ENCODE data around the gene BCAP29.

- PRO-cap = bidirectional peak, plus-strand start at chr7:107580255, minus-strand start at chr7:107580170; bidirectional peak, plus-strand start at chr7:107580556, minus-strand start at chr7:107580506
- RAMPAGE, long total RNA, 2 experiments = start-site peak on the plus strand in 2 of 2 experiments, at chr7:107580242-107580277 at its widest, 531 to 1,660 reads per replicate
These were observed at the start of gene BCAP29 for GRCh38 chr7:107579935-107581008. Gene BCAP29 (plus strand): TSS chr7:107580246.

DNA sequence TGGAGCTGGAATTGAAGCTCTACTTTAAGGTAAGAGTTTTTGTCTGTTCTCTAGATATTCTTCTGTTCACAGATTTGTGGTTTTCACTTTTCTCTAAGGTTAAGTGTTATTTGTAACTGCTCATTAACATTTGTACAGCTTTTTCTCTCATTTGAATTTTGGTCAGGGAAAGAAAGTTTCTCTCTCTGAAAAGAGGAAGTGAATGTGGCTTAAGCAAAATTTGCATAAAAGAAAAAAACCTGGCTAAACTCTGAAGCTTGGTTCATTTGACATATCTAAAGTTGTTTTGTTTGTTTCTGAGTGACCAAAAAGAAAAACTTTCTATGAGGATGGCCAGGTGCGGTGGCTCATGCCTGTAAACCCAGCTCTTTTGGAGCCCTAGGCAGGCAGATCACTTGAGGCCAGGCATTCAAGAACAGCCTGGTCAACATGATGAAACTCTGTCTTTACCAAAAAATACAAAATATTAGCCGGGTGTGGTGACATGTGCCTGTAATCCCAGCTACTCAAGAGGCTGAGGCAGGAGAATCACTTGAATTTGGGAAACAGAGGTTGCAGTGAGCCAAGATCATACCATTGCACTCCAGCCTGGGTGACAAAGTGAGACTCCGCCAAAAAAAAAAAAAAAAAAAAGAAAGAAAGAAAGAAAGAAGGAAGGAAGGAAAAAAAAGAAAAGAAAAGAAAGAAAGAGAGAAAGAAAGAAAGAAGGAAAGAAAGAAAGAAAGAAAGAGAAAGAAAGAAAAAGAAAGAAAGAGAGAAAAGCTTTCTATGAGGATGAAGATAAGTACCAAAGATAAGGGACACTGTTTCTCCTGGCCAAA lies 21.8 kb upstream of the SLC26A4 start:
- PRO-cap = no peak
- RAMPAGE, long total RNA, 2 experiments = no peak in any of the 2 experiments

- PRO-cap = no peak
- RAMPAGE, long total RNA, 2 experiments = no peak in any of the 2 experiments
These were observed 19.6 kb downstream of the CBLL1 start for GRCh38 chr7:107763577-107763878.

DNA sequence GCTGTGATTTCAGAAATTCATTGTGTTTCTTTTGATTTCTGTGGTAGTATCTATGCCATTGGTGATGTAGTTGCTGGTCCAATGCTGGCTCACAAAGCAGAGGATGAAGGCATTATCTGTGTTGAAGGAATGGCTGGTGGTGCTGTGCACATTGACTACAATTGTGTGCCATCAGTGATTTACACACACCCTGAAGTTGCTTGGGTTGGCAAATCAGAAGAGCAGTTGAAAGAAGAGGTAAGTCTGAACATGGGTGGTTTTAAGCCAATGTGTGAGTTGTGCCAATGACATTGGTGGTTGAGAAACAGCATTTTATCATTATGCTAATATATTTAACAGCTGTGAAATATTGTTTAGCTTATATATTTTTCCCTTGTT lies 26.2 kb downstream of the DLD start:
- PRO-cap = no peak
- RAMPAGE, long total RNA, 2 experiments = no peak in any of the 2 experiments

DNA sequence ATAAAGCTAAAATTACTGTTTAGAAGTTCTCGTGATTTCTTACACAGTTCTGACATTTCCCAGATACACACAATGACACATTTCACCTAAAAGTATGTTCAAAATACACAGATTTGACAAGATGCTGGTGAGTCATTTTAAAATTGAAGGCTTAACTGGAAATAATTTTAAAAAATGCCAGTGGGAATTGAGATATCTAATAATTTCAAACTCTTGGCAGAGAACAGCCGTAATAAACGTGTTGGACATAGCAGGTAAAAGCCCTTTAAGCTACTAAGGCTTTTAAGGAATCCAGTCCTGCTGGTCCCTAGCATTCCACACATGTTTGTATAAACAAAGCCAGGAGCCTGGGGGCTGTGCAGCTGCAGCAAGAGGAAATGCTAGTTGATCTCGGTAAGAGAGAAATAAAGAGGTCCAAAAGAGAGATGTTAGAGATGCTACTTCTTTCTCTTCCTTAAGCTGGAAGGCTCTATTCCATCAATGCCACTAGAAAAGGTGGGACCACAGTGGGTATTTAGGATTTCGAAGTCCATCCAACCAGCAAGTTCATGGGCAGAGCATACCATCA lies 50.5 kb downstream of the LAMB1 start:
- PRO-cap = no peak
- RAMPAGE, long total RNA, 2 experiments = no peak in any of the 2 experiments

DNA sequence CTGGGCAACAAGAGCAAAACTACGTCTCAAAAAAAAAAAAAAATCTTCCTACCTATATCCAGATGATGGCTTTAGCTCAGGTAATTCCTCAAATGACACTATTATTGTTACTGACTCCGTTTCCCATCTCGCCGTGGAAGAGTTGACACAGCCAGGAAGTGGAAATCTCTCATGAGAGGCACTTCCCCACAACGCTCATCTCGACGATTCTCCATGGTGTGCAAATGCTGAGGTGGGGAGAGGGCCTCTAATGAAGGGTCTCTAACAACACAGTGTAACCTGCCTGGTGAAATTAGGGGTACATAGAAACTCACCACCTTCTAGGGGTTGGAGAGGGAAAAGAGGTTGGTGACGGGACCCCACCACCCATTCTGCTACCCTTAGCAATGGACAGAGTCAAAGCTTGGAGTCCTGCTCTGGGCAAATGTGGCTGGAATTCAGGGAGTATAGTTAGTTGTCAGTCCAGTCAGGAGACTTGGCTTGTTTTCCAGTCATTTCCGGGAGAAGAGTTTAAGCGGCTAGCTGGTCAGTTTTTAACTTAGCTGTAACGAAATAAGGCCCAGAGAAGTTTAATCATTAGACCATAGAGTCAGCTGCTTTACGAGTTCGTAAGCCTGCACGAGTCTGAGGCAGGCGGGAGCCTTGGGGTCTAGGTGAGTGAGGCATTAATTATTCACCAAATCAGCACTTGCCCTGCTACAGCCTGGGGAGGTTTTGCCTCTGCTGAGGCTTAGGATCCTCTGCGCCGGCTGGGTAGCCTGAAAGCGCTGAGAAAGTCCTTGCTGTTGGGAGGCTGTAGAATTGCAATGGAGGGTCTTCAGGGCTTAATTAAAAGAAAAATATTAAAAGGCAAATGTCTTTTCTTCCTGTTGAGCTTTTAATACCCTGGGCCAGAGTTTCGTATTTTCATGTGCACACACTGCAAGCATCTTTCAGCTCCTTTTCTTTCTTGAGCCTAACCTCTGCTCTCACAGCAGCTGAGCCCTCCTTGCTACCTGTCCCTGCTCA lies 1.3 kb upstream of the LAMB1 start:
- PRO-cap = no peak
- RAMPAGE, long total RNA, 2 experiments = no peak in any of the 2 experiments

DNA sequence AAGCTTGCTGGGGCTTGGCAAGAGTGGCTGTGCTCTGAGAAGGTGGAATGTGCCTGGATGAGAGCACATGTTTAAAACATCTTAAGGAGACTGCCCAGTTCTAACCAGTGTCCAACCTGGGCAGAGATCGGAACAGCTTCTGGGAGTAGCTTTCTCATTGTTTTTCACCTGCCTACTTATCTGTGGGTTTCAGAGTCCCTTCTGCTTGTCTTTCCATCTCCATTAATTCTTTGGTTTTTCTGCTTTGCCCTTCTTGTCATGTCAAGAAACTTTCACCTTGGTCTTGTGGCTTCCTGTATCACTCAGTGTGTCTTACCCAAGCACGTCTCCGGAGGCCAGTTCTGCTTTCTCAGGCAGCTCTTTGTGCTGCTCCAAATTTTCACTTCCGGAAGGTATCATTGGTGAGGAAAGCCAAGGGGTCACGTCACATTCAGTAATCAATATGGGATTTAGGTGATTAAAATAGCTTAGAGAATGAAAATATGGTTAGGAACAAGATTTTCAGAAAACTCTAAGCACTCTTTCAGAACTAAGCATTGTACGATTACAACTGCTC lies 5.4 kb upstream of the LAMB4 start:
- PRO-cap = no peak
- RAMPAGE, long total RNA, 2 experiments = no peak in any of the 2 experiments

GRCh38 chr7:108211294-108211886 lies 81.2 kb upstream of the LAMB4 start:
- PRO-cap = no peak
- RAMPAGE, long total RNA, 2 experiments = no peak in any of the 2 experiments

DNA sequence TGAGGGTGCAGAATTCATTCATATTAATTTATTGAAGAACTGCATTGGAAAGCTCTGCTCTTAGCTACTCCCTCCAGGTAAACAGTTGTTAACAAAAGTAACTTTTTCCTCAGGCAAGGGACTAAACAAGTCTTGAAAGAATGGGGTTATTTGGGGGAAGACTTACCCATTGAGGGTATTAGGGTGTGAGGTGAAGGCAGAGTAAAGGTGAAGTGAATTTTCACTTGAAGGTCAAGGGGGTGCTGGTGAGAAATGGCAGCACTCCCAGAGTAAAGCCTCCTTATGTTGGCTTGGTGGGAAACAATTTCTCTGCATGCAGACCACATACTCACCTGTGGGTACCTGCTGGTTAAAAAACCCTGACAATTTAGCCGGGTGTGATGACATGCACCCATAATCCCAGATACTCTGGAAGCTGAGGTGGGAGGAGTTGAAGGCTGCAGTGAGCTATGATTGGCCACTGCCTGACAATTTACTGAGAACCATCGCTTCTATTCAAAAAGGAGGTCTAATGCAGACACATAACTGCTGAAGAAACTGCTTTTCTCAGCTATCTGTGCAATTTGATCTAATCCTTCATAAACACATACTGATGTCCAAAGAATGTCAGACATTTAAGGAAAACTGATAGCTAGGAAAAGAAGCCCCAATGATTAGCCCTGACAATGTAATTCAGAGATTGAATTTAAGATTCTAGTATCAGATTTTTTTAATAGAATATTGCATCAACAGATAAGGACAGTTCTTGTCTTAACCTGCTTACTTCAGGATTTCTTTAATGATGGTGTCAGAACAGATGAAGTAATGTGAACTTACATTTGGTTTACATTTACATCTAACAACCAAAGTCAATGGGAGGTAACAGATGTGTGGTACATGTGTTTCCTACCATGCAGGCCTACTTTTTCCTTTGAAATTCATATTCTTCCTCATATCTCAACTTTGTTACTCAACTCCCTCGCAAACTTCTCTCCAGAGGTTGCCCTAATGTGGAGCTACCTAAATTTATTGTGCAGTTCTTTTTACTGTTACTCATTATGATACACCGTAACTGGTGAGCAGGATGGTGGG lies 5.7 kb downstream of the DNAJB9 start:
- PRO-cap = no peak
- RAMPAGE, long total RNA, 2 experiments = no peak in any of the 2 experiments

DNA sequence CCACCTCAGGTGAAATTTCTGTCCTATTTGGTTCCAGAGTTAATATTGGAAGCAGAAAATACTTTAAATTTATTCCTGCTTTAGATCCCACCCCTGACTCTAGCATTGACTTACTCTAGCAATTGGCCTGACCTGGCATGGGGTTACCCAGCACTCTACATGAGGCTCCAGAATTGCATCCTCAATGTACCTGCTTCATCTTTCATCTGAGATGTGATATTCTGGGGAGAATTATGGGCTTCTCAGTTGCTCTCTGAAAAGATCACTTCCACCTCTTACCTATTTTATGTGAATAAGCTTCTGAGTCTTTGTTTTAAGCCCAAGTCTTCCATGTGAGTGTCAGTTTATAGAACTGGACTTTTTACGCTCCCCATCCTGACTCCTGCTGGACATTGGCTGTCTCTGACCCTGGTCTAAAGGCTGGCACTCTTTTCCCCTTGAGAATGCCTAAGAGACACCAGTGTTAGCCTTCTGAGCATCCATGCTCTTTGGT lies 148.4 kb upstream of the IMMP2L start:
- PRO-cap = no peak
- RAMPAGE, long total RNA, 2 experiments = no peak in any of the 2 experiments

DNA sequence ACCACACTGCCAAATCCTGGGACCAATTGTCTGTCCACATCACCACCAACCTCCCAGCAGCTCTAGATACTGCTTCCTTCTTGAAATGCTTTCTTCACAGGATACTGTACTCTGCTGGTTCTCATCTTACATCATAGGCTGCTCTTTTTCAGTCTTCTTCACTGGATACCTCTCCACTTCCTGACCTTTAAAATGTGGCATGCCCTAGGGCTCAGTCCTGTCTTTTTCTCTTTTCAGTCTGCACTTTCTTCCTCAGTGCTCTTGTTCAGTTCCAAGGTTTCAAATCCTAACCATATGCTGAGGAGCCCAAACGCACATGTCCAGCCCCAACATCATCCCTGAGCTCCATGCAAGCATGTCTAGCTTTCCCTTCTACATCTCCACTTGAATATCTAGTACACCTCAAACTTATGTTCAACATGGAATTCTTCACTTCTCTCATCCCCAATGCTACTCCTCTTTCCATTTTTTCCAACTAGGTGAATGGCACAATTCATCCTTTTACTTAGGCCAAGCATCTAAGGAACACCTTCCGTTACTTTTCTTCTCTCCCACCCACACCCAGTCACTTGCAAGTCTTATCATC lies 255.8 kb upstream of the IMMP2L start:
- PRO-cap = no peak
- RAMPAGE, long total RNA, 2 experiments = no peak in any of the 2 experiments

DNA sequence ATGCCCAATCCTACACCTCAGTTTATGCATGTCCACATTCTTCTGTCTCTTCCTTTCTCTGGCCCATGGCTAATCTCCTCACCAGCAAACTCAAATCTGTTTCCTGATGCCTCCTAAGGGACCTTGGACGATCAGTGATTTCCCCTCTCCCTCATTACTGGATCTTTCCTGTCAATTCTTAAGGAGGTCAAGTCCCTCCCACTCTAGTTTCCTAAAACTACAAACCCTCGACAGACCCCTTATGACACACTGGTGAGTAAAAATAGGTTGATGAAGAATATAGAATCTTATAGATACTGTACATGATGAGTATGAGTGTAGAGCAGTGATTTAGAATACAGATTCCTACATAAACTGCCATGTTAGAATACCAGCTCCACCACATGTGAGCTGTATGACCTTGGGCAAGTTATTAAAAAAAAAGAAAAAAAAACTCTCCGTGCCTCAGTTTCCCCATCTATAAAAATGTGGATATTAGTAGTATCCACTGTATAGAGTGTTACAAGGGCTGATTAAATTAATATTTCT lies 236.2 kb downstream of the DOCK4 start:
- PRO-cap = no peak
- RAMPAGE, long total RNA, 2 experiments = no peak in any of the 2 experiments

- PRO-cap = no peak
- RAMPAGE, long total RNA, 2 experiments = no peak in any of the 2 experiments
These were observed 27.4 kb upstream of the IFRD1 start for GRCh38 chr7:112422601-112423438.

- PRO-cap = no peak
- RAMPAGE, long total RNA, 2 experiments = no peak in any of the 2 experiments
These were observed 1.0 kb downstream of the LSMEM1 start for GRCh38 chr7:112481734-112482297.

DNA sequence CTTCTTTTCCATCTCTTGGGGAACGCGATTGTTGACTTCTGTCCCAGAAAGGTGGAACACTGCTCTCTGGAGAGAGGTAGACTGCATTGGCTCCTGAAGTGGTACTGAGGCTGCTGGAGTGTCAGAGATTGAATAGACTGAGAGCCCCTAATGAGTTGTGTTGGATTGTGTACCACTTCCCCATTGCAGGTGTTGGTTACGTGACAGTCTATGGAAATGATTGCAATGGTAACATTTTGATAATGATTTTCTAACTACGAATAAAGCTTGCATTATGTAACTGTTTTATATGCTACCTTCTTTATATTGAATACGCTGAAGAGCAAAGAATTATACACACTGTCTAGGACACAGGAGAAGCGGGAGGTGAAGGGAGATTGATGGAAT lies 1.0 kb upstream of the BMT2 start:
- PRO-cap = no peak
- RAMPAGE, long total RNA, 2 experiments = no peak in any of the 2 experiments

DNA sequence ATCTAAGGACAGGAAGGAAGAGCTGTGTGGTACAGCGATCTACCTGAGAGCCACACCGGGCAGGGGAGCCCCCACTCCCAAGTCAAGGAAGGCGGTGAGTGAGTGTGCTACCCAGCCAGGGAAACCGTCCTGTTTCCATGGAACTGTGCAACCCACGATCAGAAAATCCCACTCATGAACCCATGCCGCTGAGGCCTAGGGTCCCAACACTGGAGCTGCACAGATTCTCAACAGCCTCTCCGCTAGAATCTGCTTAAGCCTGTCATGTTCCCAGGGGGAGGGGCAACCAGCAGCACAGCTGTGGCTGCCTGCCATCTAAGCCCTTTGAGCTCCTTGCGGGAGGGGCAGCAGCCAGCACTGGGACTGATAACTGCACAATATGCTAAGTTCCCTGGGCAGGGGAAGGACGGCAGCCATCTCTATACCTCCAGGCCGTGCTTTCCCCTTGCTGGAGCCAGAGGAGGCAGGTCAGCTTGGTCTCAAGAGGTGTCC lies 213.0 kb upstream of the SMIM30 start:
- PRO-cap = no peak
- RAMPAGE, long total RNA, 2 experiments = no peak in any of the 2 experiments

- PRO-cap = no peak
- RAMPAGE, long total RNA, 2 experiments = no peak in any of the 2 experiments
These were observed 492 bp upstream of the FOXP2 start for GRCh38 chr7:114414042-114414604.

GRCh38 chr7:114415924-114416622 lies 1.5 kb downstream of the FOXP2 start:
- PRO-cap = no peak
- RAMPAGE, long total RNA, 2 experiments = no peak in any of the 2 experiments

DNA sequence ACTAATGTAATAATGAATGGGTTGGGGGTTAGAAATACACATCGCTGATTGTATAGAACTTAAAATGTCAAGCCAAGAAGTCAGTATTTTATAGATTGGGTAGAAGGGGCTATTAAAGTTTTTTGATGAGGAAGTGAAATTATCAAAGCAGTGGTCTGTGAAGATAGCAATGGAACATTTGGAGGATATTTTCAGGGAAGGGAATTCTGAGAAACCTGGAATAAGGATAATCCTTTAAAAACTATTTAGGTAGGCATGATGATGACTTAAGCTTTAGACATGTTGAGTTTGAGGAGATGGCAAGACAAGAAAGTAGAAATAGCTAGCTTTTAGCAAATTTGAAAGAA lies 126.2 kb downstream of the FOXP2 start:
- PRO-cap = no peak
- RAMPAGE, long total RNA, 2 experiments = no peak in any of the 2 experiments

- PRO-cap = no peak
- RAMPAGE, long total RNA, 2 experiments = no peak in any of the 2 experiments
These were observed 9.9 kb downstream of the MDFIC start for GRCh38 chr7:114931832-114932092.